Neutrophil (primary cell): ENCODE measurements around the genes RHBDD1 and SCYGR8.

- PRO-cap: no peak
Observed at GRCh38 chr2:226411643-226412301, 387.8 kb downstream of the IRS1 start.

DNA sequence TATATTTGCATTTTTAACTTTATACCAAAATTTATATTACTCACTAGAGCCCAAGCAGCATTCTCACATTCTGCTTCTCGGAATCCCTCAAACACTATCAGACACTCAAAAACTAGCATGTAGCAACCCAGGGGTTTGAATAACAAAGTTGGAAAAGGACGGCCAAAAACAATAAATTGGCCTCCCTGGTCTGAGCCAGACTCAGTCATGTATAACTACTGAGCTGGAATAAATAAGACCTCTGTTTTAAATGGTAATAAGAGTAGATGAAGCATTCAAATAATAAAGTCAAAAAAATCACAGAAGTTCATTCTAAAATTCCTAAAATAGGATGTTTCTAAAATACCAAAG lies 290.9 kb downstream of the IRS1 start:
- PRO-cap: no peak

DNA sequence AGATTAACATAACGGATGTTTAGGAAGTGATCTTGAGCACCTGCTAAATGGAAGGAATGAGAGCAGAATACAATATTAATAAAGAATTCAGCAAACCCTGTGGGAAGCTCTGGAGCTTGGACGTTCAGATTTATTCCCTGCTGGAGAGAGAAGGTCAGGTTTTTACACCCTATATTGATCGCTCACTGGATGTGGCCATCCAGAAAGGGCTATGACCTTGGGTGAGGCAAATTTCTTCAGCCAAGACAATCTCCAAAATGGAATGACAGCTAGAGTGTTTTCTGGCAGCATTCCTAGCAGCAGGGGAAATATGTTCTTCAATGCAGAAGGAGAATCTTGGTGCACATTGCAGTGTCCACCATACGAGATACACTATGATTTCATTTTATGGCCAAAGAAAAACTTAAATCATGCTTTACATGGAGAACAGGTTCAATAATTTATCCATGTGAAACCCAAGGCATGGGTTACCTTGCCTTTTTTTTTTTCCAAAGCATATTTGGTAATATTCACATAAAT lies 288.2 kb downstream of the IRS1 start:
- PRO-cap: no peak

- PRO-cap: no peak
Observed at GRCh38 chr2:226738114-226738513, 61.5 kb downstream of the IRS1 start.

DNA sequence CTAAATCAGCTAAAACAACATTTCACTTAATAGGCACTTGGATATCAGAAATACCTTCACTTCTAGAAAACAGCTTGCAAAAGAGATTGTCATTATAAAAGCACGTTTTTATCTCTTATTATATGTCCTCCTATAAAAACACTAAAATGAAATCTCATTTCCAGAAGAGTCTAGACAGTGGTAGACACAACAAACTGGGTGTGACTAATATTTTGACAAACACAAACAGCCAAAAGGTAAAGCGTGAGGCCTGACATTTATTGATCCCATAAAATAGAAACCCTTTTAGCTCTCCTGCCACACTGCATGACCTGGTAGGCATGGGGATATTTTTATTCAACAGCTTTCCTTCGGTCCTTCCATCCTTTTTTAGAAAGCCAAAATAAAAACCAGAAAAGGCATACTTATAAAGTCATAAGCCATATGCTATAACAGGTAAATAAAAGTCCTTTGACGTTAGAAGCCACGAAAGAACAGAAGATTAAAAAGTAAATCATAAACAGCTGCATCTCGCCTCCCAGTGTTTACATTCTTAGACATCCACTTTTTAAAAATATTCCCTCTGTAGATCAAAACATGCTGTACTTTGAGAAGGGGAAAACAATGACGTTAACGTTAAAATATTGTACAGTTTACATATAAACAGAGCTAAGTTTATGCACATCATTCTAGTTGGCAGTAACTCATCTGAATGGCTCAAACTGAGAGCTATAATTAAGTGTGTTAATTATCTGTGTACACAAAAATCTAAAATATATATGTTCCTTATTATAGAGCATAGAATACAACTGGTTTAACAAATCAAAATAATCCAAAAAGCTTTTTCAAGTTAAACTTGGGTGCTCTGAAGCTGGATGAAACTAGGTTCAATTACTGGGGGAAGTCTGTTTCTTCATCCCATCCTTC lies 44.6 kb downstream of the IRS1 start:
- PRO-cap: no peak

DNA sequence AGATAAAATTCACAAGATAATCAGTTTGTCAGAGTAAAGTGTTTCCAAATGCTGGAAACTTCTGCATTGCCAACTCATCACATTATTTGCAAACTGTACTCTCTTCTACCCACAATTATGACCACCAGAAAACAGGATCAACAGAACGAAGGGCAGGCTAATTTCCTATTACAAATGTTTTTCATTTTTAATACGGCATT lies 6.0 kb downstream of the IRS1 start:
- PRO-cap: no peak

- PRO-cap: unidirectional peak, plus-strand start at chr2:226836108
Observed at GRCh38 chr2:226835245-226836236, at the start of gene RHBDD1. Gene RHBDD1 (plus strand): TSS chr2:226836054.

- PRO-cap: no peak
Observed at GRCh38 chr2:226908999-226909718, 73.3 kb downstream of the RHBDD1 start.

GRCh38 chr2:226971046-226971712 lies 135.3 kb downstream of the RHBDD1 start:
- PRO-cap: no peak

GRCh38 chr2:227164867-227165328 lies 474 bp downstream of the COL4A3 start:
- PRO-cap: no peak

- PRO-cap: no peak
Observed at GRCh38 chr2:227493463-227494014, 21.6 kb downstream of the AGFG1 start.

- PRO-cap: no peak
Observed at GRCh38 chr2:227527939-227528406, 56.0 kb downstream of the AGFG1 start.

DNA sequence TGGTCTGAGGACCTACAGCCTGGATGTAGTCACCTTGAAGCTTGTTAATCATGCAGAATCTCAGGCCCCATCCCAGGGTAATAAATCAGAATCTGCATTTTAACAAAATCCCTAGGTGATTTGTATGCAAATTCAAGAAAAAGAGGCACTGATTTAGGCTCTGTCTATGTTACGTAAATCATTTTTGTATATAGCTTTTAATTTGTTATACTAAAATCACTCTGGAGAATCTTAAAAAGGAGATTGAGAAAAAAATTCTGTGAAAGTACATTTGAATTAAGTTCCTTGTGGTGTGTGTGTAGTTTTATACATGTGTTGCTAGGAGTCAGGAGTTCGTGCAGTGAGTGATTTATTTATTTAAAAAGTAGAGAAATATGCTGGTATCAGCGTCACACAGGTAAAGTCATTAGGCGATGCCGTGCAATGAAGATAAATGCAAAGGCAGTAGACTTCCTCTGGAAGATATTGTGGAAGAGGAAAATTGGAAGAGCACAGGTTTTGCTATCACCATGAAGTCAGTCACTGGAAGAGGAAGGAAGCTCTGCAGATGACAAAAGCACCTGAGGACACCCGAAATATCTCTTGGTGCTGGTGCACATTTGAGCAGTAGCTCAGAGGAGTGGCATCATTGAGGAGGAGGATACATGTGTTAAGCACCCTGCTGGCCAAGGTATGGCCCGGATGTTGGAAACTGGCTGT lies 33.0 kb upstream of the SCYGR2 start:
- PRO-cap: no peak

GRCh38 chr2:227745572-227746001 lies at the start of gene SCYGR8:
Gene SCYGR8 (plus strand): TSS chr2:227745894.
- PRO-cap: no peak

GRCh38 chr2:227863957-227864442 lies 7.4 kb upstream of the DAW1 start:
- PRO-cap: no peak

DNA sequence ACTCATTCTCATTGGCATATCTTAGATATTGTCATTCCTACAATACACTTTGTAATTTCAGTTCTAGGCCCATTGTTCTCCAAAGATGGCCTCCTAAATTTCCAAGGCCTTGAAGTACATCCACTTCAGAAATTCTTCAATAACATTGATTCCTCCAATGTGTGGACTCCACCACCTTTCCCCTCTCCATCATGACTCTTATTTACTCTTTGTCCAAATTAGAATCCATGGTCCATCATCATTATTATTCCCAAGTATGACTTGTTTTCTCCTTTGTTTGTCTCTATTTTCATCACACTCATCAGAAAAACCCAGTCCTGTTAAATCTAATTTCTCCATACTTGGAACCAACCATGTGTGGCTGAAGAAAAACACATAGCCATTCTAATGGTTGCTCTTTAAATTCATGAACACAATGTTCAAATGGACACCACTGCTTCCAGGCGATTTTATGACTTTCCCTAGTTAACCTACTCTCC lies 131.7 kb upstream of the SPHKAP start:
- PRO-cap: no peak

GRCh38 chr2:228568045-228568653 lies 386.7 kb upstream of the SPHKAP start:
- PRO-cap: no peak

DNA sequence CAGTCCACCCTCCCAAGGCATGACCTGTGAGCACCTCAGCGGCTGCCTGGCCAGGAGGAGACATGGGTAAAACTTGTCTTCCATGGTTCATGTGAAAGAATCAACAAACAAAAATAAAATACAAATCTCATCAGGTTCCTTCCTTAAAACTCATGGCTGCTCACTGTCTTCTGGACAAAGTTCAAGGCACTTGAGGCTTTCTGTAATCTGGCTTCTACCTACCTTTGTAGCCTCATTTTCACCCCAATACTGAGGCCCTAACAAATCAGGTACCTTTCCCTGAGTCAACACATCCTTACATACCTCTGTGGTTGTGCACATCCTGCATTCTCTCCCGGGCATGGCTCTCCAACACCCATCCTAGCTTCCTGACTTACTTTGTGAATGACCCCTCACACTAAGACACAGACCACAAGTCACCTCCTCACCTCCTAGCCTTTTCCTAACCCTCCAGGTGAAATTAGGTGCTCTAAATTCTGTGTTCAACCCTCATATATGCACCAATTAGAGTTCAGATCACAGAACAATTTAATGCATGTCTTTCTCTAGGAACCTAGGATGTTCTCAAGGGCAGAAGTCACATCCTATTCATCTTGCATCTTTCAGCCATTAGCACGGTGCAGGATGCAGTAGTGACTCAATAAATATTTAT lies 190.9 kb downstream of the PID1 start:
- PRO-cap: no peak

DNA sequence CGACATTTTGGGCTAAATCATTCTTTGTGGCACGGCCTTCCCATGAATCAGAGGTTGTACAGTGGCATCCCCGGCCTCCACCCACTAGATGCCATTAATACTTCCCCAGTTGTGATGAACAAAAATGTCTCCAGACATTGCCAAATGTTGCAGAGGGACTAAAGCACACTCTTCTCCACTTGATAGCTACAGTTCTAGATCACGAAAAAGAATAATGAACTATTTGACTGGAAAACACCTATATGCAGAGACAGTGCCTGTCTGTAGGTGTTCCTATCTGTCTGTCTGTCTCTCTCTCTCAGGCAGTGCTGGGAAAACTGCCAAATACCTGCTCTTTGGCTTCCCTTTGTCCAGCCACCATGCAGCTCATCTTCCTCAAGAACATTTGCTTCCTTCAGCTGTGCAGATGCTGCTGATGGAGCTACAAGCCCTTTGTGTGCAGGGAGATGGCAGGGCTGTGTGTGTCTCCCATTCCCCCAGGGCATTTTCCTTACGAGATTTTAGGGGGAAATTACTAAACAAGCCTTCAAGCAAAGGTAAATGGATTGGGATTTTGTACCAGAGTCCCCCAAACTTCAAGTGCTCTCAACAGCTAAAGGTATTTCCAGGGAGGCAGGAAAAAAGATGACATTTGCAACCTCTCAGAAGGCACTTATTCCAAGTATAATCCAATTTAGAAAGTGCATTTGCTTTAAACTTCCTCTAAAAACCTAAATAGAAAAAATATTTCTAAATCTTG lies 143.3 kb downstream of the PID1 start:
- PRO-cap: no peak

GRCh38 chr2:229138350-229138959 lies 132.6 kb downstream of the PID1 start:
- PRO-cap: no peak